Placental epithelial cell (primary cell): ENCODE data around the gene YWHAH.

GRCh38 chr22:31490038-31490353, 354 bp upstream of the EIF4ENIF1 start:
- CAGE, long polyA plus RNA: no peak

DNA sequence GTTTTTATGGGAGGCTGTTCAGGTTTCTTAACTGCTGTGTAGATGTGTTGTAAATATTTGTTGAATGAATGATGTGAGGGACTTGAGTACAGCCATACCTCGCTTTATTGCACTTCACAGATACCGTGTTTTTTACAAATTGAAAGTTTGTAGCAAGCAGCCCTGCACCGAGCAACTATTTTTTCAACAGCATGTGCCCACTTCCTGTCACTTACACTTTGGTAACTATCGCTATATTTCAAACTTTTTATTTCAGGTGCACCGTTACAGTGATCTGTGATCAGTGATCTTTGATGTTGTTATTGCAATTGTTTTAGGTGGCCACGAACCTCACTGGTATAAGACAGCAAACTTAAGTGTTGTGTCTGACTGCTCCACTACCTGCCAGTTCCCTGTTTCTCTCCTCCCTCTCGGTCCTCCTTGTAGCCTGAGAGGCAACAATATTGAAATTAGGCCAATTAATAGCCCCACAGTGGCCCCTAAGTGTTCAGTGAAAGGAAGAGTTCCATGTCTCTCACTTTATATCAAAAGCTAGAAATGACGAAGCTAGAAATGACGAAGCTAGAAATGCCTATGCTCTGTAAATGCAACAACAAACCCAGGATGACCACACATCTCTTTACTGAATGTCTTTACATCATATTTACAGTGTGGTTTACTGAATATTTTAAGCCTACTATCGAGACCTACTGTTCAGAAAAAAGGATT, 946 bp downstream of the SFI1 start:
- CAGE, long polyA plus RNA: no peak

DNA sequence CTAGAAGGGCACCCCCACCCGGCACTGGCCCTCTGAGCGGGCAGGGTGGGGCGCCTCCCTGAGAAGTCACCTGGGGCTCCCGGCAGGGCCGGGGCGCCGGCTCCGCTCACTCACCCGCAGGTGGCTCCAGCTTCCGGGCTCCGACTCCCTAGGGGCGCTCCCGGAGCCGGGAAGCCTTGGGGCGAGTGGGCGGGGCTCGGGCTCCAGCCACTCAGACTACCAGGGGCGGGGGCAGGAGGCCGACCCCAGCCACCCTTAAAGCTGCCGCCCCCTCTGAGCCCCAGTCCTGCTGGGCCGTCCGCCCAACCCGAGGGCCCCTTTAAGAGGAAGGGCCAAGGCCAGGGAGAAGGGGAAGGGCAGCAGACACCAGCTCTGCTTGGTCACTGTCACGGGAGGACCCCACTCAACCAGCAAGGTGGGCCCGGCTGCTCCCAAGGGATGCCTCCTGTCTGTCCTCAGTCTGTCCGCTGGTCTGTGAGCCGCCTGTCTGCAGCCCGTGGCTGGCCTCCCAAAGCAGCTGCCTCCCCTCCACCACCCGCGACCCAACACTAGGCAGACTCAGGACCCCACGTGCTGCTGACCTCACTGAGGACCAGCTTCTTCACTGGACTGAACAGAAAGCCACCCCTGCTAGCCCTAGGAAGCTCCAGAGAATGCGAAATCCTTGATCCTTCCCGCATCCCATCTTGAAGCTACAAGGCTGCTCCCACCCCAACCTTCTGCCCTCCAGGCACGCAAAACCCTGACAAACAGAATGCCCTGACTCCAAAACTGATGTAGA, 31.1 kb downstream of the PISD start:
- CAGE, long polyA plus RNA: no peak

DNA sequence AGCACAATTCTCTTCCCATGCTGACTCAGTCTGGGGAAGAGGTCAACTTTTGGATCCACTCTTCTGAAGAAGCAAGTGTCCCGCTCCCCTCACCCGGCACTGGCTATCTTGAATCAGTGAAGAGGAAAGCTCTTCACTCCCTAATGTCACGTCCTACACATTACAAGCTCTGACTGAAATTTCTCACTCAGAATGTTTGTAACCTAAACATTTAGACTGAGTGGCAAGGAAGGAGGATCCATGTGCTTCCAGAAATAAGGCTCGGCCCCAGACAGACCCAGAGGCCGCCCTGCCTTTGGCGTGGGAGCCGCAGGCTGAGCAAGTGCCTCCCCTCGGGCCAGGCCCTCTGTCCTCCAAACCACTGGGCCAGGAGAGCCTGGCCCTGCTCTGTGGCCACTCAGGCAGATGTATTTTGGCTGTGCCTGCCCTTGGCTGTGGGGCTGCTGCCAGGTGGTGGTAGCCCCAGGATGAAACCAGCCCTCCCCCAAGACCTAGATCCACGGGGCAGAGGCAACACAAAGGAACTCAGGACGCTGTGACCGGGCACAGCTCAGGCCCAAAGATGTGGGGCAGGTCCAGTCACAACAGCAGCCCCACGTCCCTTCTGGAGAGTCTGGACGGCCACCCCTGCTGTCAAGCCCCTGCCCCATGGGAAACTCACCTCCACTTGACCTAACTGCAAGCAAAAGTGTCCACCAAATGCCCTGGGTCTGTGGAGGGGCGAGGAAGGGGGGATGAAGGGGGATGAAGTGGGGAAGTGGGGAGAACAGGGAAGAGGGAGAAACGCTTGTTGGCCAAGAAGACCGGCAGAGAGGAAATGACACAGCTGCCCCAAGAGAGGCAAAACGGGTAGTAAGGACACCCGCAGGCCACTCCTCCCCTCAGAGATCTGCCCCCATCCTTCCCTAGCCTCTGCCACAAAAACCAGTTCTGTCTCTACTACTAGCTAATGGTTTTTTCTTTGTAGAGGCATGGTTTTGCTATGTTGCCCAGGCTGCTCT, 24.0 kb downstream of the PISD start:
- CAGE, long polyA plus RNA: no peak

GRCh38 chr22:31647475-31647944, 14.5 kb downstream of the PISD start:
- CAGE, long polyA plus RNA: no peak

- CAGE, long polyA plus RNA: no peak
Measured at GRCh38 chr22:31944378-31944845, at the start of gene YWHAH. TSS of gene YWHAH (plus strand) at chr22:31944535.

GRCh38 chr22:31973690-31974234, 29.4 kb downstream of the YWHAH start:
- CAGE, long polyA plus RNA: no peak

- CAGE, long polyA plus RNA: no peak
Measured at GRCh38 chr22:32355212-32355549, 2.5 kb upstream of the RFPL3 start.

- CAGE, long polyA plus RNA: no peak
Measured at GRCh38 chr22:32410098-32410409, 2.0 kb downstream of the RTCB start.

- CAGE, long polyA plus RNA: no peak
Measured at GRCh38 chr22:32478862-32479335, 4.3 kb downstream of the FBXO7 start.

- CAGE, long polyA plus RNA: no peak
Measured at GRCh38 chr22:32494639-32495525, 20.3 kb downstream of the FBXO7 start.

- CAGE, long polyA plus RNA: no peak
Measured at GRCh38 chr22:32496272-32496550, 21.6 kb downstream of the FBXO7 start.

DNA sequence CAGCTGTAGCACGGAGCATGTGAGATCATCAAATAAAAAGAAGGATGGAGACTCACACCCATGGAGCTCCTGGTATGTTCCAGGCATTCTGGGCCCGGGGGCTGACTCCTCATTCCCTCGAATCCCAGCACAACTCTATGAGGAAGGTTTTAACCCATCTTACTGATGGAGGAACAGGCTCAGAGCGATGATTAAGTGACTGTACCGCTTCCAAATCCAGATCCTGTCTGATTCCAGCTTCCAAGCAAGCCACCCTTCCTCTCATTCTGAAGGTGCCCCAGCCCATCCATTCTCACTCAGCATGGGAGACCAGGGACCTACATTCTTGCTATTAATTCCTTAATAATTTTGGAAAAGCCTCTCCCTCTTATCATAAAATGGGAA, 60.3 kb downstream of the FBXO7 start:
- CAGE, long polyA plus RNA: no peak

GRCh38 chr22:32539634-32540641, 65.3 kb downstream of the FBXO7 start:
- CAGE, long polyA plus RNA: no peak

DNA sequence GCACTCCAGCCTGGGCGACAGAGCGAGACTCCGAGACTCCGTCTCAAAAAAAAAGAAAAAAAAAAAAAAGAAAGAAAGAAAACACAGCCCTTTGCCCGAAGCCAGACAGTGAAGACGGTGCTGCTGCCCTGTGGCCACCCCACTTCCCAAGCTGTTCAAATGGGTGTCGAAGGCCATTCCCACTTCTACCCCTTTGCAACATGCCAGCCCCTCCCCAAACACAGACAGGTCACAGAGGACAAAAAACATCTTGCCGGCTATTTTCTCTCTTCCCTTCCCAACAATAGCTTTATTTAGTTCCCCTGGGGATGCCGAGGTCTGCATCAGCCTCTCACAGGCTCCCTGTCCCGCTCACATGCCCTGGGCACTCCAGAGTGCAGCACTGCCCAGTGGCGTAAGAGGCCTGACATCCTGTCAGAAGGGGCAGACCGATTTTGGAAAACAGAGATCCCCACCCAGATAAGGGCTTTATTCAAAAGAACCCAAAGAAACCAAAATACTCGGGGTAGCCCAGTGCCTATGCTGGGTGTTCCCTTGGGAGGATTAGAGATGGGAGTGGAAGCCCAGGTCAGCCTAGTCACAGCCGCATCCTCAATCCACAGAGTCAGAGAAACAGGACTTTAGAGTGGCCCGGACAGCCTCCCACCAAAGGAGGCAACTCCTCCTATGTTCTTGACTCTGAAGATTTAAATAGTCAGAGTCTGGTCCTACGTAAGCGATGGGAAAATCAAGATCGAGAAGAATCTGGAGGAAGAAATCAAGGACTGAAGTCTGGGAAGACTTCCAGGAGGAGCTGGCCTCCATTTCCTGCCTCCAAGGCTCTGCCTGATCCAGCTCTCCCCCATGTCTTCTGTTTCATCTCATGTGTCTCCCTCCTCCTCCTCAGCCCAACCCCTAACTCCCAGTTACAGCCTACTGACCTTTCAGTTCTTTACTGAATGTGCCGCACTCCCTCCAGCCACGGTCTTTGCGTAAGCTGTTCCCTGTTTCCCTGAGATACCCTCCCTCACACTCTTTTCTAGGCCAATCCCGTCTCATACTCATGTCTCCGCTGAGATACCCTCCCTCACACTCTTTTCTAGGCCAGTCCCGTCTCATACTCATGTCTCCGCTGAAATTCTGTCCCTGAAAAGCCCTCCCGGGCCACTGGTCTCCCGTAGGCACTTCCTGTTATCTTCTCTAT, 129.3 kb downstream of the FBXO7 start:
- CAGE, long polyA plus RNA: no peak

GRCh38 chr22:32619497-32620049, 145.0 kb downstream of the FBXO7 start:
- CAGE, long polyA plus RNA: no peak

DNA sequence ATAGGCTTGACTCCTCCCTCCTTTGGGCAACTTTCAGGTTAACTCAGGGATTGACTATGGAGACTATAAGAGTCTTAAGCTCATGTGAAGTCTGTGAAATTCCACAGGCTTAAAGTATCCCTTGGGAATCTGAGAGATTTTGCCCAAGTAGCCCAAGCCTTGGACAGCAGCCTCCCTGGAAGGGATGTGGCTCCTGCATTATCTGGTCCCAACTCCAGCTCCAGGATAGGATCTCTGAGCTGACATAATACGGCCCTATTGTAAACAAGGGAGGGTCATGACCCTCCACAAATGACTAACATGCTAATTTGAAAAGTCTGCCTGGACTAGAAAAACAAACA, 101.4 kb upstream of the TIMP3 start:
- CAGE, long polyA plus RNA: no peak

DNA sequence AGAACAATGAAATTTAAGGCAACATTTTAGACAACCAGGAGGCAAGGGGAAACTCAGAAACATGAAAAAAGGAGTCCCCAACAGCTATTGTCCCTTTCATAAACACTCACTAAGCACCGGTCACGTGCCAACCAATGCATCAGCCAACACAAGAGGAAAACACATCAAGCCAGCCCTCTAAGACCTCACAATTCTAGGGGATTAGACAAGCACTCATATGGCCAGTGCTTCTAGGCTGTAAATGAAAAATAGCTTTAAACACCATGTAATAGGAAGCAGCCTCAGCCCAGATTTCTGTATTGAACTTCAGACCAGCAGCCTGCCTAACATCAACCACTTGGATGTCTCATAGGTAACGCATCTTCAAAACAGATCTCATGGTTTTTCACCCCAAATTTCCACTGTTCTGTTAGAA, 101.0 kb upstream of the TIMP3 start:
- CAGE, long polyA plus RNA: no peak

DNA sequence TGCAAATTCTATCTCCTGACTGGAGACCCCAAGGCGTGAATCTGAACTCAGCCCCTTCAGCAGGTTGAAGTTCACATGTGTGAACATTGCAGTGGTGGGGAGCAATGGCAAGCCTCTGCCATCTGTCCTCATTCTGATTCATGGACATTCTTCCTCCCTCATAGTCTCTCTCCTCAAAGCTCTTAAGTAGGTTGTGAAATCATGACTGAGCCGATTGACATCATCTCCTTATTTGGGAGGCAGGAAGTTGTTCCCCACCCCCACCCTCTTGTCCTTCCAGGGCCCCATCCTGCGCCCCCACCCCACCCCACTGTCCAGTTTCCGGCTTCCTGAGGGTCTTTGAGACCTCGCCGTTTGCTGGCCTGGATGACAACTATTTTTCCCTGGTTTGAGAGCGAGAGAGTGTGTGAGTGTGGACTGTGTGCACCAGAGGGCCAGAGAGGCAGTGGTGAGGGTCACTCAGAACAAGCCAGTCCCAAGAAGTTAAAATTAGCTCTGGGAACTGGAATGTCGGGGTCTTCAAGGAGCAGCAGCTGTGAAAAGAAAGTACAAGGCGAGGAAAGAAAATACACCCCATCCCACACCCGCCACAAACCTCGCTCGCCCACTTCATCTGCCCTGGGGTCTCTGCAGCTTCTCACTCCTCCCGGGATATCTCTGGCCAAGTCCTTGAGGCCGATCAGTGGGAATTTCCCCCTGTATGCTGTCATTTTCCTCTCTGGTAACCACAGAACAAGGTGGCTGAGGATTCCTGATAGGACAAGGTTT, 36.6 kb upstream of the TIMP3 start:
- CAGE, long polyA plus RNA: no peak

- CAGE, long polyA plus RNA: no peak
Measured at GRCh38 chr22:32800159-32800592, 1.3 kb upstream of the TIMP3 start.